Temporal lobe (tissue), 2 donors: ENCODE measurements around a stretch of chr7.

DNA sequence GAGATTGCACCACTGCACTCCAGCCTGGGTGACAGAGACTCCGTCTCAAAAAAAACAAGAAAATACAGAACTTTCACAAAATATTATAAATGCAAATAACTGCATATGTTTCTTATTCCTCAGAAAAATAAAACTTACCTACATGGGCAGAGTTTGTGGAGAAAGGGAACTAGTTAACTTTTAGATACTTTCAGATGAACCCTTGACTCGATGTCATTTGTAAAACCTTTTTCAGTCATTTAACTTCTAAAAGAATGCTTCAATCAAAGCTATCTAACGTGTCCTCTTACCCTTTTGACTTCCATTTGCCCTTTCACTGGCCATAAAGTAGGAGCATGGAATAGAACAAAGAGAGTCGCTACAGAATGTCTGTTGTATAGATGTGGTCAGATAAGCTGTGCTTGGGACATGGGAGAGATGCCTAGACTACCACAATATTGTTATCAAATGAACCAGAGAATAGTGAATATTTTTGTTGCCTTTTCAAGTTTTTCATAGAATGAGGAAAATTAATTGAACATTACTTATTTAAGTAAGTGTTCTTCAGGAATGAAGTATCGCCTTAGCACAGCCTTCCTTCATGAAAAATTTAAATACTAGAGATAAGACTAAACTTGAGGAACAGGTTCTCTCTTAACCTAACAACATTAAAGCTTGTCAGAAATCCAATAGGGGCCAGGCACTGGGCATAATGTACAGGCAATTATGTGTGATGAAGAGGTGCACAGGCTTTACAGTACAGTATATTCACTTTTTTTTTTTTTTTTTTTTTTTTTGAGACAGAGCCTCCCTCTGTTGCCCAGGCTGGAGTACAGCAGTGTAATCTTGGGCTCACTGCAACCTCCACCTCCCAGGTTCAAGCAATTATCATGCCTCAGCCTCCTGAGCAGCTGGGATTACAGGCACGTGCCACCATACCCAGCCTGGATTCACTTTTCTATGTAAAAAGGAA is 7.6 kb upstream of the KMT2E start:
- RAMPAGE, long total RNA = no peak

- RAMPAGE, long total RNA = no peak
Observed at GRCh38 chr7:105042909-105043146, 28.8 kb downstream of the KMT2E start.

- RAMPAGE, long total RNA = no peak
Observed at GRCh38 chr7:105090925-105091558, 77.0 kb downstream of the KMT2E start.

- RAMPAGE, long total RNA = no peak
Observed at GRCh38 chr7:105095687-105096152, 81.7 kb downstream of the KMT2E start.

GRCh38 chr7:105217965-105218574 is 170.7 kb downstream of the SRPK2 start:
- RAMPAGE, long total RNA = no peak

- RAMPAGE, long total RNA = no peak
Observed at GRCh38 chr7:105225169-105225657, 163.5 kb downstream of the SRPK2 start.

DNA sequence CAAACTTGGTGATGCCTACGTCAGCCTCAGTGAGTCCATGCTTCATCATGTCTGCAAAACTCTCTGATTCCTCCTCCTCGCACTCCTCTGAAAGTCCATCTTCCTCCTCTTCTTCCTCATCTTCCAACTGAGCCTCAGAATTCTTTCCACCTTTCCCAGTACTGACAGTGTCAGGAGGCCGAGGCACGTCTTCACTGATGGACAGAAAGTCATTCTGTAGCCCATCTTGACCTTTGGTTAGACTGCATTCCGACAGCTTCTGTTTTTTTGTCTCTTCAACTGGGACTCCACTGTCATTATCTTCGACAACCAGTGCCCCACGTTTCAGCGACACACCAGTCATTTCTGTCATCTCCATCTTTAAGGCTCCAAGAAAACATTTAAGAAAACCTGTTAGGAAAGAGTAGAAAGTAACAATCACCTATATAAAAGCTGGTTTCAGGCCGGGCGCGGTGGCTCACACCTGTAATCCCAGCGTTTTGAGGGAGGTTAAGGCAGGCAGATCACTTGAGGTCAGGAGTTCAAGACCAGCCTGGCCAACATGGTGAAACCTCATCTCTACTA is 13.8 kb downstream of the PUS7 start:
- RAMPAGE, long total RNA = no peak

DNA sequence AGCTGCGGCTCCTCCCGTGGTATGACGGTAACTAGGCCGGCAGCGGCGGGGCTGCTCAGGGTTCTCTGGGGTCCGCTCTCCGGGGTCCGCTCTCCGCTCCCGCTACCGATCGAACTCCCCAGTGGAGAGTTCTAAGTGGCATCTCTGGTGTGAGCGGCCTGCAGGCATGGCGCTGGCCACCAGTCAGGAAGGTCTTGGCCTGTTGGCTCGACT is 1.9 kb upstream of the EFCAB10 start:
- RAMPAGE, long total RNA = no peak

DNA sequence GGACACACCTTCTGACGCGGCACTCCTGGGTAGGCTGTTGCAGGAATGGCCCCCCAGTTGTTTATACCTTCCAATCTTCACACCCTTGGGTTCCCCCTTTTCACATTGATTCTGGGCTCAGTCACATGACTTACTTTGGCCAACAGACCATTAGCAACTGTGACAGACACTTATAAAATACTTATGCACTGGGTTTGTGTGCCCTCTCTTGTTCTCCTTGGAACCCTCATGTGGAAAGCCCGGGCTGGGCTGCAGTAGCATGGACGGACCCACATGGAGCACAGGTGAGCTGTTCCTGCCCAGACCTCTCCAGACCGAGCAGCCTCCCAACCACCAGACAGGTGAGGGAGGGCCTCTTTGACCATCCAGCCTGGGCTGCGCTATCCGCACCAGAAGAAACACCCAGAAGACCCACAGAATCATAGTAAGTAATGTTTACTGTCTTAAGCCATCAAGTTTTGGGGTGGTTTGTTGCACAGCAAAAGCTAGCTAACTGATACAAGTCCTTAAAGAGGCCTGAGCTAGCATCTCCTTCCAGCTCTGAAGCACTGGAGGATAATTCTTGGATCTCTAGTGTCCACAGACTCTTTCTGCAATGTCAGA is 68.8 kb downstream of the ATXN7L1 start:
- RAMPAGE, long total RNA = no peak

DNA sequence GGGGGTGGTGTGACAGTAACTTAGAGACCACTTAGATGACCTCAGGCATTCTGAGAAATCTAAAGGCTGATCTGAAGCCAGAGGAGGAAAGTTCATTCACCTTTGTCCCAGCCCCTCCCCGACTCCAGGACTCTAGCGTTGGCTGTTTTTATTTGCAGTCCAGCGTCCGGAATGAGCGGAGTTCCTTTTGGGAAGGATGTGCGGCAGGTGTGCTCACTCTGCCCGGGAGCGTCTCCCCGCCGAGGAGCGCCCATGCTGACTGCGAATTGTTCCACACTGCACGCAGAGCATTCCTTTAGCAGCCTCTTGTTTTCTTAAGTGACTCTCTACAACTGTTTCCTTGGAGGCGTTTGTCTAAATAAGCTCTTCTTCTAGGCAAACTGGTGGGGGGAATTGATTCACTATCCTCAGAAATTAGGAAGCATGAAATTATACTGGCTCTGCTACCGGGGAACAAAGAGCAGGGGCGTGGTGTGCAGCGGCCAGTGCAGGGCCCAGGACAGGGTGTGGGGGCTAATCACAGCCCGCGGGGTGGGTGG is 46.3 kb downstream of the SYPL1 start:
- RAMPAGE, long total RNA = no peak

DNA sequence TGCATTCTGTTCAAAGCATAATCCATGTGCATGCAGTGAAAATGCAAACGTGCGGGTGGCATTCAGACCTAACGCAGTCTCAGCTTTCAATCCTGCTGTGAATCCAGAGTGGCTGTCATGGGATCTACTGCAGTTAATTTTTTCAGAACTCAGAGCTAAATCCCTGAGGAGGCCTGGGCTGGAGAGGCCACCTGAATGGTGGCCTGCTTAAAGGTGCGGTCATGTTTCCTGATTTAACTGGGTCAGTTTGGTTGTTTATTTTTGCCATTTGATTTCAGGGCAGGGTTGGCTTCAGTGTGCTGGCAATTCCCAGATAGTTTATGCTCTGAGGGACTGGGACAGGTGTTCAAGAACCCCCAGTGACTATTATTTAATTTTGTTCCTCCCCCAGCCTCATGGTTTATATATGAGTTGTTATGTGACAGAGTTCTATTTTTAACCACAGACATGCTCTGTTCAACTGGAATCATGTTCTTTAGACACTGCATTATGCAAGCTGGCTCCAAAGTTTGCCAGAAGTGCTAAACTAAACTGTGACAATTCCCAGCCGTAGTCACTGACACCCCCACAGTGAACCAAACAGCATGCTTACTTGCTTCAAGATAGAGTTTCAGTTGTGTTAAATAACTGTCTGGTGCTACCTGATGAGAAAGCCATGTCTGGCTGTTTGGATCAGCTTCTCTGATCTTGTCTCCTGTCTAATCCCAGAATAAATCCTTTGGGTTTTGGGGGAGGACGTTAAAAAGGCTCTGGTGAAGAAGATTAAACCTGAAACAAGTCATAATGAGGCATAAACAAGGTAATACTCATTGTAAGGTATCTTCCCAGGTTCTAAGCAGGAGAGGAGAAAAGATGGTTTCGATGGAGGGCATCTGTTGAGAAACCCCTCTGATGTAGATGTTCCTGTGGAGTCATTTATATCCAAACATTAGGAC is 27.7 kb upstream of the SYPL1 start:
- RAMPAGE, long total RNA = no peak

DNA sequence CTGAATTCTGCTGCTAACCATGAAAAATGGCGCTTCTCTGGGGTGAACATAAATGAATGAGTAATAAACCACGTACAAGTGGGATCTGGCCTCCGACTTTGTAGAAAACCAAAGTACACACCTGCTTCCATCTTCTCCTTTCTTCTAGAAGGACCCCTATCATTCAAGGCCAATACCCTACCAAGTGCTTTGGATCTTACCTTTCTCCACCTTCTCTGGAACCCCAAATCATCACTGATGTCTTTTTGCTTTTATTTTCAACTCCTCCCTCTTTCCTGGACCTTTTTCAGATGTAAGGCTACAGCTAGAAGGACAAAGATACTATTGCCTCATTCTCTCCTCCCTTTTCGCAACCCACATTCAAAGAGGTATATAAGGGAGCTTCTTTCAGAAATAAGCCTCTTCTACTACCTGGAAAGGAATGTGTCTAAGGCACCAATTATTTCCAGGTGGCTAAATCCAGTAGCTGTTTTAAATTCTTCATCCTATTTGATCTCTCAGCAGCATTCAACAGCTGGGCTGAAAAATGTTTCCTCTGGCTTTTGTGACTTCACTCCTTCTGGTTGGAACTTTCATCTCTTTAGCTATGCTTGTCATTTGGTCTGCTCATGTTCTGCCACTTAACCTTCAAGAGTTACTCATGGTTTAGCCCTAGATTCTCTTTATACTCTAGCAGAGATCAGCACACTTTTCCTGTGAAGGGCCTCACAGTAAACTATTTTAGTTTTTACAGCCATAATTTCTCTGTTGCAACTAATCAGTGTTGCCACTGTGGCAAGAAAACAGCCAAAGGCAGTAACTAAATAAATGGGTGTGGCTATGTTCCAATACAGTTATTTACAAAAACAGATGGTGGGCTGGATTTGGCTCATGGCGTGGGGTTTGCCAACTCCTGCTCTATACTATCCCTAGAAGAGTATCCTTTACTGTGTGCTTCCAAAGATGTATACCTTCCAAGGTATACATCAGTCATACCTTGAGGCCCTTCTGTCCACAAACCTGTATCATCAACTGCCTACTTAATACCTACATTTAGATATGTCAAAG is 37.4 kb downstream of the NAMPT start:
- RAMPAGE, long total RNA = no peak

DNA sequence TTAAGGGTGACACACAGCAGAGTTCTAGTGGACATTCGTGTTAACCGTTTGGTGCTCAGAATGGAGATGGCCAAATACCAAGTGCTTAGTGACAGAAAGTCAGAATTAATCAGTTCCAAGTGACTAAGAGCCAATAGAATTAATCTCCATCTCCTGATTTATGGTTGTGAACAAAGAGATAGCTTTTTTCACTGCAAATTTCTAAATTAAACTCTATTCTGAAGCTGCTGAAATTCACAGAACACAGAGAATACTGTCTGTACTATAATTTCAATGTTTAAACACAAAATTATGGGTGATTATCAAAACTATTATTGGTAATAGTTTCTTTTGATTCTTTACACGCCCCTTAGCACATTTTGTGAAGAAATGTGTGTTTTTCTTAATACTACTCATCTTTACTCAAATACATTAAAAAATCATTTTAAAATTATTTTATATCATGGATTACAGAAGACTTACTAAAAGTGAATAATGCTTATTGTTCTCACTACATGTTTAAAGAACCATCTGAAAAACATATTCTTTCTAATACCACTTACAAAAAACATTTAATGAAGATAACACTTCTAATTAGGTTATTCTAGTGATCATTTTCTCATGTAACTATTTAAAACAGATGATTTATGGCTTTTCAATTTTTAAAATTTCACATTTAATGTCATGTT is 35.9 kb downstream of the NAMPT start:
- RAMPAGE, long total RNA = no peak

DNA sequence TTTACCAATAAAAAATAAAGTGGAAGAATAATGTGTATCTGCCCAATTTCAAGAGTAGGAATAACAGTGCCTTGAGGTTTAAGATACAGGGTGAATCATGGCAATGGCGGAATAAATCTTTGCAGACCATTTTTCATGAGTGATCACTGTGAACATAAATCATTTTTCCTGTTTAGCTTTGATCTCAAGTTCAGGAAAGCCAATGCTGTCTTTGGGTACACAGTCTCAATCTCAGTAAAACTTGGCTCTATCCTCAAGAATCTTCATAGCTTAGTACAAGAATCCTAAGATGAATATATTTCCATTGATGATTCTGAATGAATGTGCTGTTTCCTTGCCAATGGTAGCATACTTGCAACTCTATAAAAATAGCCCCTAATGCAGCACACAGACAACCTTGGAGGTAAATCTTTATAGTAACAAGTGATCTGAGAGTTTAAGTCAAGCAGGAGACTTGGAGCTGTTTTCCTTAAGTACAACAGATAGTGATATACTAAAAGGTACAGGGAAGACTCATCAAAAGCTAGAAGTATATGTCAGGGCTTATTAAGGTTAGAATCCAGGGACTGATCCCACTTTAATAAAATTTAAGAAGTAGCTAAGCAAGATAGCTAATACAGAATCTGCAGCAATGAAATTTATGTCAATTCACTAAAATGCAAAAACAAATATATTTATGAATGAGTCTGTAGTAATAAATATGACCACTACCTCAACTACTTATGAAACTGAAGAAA is 6.7 kb downstream of the NAMPT start:
- RAMPAGE, long total RNA = no peak

DNA sequence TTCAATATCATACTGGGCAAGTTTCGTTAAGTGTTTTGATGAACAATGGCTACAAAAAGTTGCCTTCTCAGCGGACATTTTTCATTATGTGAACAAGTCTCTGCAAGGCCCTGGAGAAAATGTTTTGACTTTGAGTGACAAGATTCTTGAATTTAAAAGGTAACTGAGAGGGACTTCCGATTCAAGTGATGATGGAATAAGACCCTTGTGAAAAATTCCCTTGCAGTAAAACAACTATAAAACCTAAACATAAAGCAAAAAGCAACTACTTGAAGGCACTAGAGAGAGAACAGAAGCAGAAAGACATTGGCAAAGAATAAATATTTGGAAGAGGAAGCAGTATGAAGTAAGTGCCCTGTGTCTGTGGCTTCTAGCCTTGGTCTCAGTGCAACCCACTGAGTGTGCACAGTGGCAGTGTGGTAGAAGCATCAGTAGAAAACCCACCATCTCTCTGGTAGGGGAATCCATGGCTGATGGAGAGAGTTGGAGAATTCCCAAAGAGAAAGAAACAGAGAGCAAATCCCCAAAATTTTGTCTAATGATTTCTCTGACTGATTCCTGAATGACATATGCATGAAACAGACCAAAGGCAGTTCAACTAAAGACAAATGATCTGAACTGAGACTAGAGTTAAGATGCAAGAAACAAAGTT is 62.7 kb upstream of the NAMPT start:
- RAMPAGE, long total RNA = no peak

DNA sequence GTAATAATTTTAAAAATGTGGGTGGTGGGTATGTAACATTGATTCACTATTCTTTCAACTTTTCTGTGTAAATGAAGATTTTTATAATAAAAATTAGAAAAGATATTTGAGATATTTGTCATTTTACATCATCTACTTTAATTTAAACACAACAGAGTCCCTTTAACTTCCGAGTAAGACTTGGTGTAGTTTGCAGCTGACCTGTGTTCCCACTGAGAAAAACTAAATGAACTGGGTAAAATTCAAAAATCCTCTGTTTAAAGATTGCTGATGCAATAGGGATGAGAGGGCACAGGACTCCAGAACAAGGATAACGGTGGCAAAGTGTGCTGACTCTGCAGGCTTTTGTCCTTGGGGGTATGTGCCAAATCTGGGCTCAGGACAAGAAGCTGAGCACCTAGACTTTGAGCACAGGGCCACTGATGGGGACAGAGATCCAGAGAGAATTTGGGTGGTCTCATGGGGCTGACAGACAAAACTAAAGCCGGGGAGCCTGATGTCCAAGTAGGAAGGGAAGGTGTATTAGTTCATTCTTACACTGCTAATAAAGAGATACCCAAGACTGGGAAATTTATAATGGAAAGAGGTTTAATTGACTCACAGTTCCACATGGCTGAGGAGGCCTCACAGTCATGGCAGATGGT is 156.7 kb downstream of the CCDC71L start:
- RAMPAGE, long total RNA = no peak

DNA sequence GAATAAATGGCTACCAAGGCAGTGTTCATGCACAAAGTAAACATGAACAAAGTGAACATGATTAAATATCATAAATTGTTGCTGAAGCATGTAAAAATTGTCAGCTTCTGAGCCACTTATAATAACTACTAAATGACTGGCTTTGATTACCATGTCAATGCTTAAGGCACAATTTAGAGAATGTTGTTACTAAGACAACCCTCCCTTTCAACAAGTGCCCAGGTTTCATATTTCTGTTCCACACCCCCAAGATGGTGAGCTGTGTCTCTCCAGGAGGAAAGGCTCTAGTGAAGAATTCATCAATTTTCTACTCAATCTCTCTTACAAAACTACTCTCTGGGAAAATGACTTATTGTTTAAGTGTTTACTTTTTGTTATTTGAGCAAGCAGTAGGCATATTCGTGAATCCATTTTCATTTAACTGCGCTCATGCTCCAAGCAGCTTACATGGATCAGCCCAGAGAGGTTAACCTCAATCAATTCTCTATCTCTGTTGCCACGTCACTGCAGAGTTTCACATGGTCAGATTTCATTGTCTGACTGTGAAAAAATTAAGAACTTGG is 49.9 kb downstream of the CCDC71L start:
- RAMPAGE, long total RNA = no peak

DNA sequence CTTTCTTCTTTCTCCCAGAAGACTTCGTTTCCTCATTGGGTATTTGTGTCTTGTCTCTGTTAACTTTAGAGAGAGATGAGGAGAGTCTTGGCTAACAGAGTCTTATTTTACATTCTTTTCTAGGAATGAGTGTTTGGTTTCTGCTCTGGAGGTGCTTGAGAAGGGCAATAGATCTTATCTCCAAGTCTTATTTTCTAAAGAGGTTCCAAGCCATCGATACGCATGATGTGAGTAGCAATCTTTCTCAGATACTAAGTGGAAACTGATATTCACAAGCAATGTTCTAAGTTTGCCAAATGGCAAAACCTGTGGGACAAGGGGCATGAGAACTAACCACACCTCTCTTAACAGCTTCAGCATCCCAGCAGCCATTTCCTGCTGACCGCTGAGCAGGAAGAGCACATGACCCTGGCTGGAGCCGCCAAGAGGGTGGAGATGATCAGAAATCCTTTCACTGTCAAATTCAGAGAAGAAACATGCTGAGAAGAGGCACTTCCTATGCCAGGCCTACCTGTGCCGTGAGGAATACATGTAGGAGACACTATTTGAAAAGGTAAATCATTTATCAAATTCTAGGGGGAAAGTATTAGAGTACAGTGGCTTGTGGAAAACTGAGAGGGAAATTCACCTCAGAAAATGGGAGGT is 35.2 kb downstream of the CCDC71L start:
- RAMPAGE, long total RNA = no peak

DNA sequence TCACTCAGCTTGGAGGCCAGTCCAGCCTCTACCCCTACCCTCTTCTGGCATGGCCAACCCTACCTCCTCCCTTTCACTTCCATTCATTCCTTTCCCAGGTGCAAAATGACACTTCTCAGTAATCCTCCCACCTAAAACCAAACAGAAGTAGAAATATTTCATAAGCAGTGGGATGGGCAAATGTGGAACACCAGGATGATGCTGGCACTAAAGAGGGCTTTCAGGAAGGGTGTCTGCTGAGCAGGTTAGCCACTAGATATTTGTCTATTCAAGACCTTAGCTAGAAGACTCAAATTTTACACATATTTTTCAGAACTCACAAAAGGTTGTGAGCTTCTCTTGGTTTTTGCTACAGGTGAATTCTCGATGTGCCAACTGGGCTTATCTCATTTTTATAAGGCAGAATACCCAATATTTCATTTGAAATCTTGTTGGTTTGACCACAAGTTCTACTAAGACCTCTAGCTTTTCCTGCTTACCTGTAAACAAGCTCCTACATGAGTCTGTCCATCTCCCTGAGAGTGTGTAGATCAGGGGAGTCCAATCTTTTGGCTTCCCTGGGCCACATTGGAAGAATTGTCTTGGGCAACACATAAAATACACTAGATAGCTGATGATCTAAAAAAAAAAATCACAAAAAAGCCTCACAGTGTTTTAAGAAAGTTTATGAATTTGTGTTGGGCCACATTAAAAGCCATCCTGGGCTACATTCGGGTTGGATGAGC is 21.5 kb downstream of the PIK3CG start:
- RAMPAGE, long total RNA = no peak

GRCh38 chr7:106952734-106953380 is 87.8 kb downstream of the PIK3CG start:
- RAMPAGE, long total RNA = no peak